Non-pigmented ciliary epithelial cell (primary cell): ENCODE data around the genes PHF24 and VCP.

- RRBS = no CpG with 5 or more reads among the region's 22 CpGs
Measured at GRCh38 chr9:34629155-34629724, 374 bp upstream of the ARID3C start.

DNA sequence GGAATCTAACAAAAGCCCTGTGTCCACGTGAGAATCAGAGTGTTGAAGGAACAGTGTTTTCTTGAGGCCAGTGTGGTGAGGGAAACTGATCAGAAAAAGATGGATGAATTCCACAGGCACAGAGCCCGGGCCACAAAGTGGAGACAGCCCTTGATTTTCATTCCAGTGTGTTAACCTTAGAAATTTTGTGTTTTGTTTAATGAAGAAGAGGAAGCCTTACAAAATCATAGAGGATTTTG is 20.2 kb upstream of the PHF24 start:
- RRBS = no CpG with 5 or more reads among the region's 2 CpGs

DNA sequence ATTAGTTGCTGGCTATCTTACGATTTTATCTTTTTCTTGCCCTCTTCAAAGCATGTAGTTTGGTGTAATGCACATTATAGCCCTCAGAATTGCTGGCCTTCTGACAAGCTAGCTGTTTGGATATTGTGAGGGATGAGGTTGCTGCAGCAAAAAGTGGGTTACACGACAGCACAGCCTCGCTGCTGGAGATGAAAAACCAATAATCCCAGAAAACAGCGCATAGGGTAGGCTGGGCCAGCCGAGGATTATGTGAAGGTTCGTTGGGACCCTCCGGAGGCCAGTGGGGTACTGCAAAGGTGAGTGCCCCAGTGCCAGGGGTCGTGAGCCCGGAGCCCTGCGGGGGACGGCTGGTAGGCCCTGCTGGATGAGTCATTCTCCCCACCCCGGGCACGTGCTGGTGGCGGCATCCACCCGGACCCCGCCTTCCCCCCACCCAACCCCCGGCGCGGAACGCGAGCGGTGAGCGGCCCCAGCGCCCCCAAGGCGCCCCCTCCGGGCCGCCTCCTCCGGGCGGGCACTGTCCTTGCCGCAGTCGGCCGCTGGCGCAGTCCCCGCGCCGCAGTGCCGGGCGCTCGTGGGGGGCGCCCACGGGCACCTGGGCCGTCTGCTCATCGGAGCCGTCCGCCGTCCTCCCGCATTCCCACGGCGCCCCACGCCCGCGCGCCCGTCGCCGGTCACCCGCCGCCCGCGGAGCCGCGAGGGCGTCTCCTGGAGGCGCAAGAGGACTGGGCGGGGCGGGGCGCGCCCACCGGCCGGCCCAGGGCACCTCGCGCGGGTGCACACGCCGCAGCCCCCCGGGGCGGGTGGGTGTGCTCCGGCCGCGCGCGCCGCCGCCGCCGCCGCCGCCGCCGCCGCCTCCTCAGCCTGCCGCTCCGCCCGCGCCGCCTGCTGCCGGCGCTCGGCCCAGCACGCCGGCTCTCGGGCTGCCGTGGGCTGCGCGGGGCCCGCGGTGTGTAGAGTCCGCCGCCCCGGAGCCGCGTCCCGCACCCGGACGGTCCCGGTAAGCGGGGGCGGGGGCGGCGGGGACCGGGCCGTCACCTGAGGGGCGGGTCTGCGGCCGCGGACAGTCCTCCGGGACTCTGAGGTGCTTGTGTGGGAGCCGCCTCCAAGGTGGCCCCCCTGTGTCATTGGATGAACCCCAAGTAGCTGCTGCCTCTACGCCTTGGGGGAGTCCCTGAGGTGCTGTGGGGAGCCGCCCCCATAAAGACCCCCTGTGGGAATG is at the start of gene PHF24:
Gene PHF24, plus strand, starts transcription at position 884 of the 1,222 bp plus-strand sequence.
- RRBS = 2% methylated on average over 79 of the region's 130 CpGs

DNA sequence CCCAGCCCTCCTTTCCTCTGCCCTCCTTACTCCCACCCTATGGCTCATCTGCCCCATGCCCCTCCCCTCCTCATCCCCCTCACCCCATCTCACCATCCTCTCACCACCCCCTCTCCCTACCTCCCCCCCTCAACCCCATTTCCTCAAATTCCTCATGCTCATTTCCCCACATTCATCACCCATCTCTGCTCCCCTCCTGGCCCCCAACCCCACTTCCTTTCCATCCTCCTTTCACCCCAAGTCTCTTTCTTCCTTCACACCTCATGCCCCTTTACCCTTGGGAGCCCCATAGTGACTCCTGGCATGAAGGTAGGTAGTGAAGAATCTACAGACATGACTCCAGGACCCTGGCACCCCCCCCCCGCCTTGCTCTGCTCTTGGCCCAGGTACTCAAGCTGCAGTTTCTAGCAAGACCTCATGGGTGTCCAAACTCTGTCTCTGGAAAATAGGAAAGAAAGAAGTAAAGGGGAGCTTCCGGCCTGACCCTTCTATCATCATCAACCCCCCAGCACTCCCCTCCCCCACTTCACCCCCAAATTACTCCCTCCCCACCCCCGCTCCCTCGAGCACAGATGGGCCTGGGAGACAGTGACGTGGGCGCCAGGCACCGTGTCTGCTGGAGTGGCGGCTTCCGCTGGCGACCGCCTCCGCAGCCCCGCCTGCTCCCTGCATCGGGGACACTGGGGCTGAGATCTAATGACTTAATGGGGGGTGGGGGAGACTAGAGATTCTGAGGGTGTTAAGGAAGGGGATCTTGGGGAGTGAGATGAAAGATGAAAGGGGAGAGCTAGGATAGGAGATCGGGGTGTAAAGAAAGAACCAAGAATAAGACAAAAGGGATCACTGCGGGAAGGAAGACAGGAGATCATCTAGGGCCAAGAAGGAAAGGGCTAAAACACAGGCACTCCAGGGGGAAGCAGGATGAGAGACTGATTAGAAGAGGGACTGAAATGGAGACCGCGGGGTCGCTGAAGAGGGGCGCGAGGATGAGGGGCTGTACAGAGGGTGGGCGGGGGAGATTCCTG is 1.3 kb upstream of the DNAJB5 start:
- RRBS = no CpG with 5 or more reads among the region's 22 CpGs

GRCh38 chr9:34994876-34996157 is 5.8 kb downstream of the DNAJB5 start:
- RRBS = no CpG with 5 or more reads among the region's 11 CpGs

GRCh38 chr9:35066504-35067243 is 5.8 kb downstream of the VCP start:
- RRBS = no CpG with 5 or more reads among the region's 11 CpGs

- RRBS = no CpG with 5 or more reads among the region's 1 CpG
Measured at GRCh38 chr9:35070193-35070398, 2.3 kb downstream of the VCP start.

DNA sequence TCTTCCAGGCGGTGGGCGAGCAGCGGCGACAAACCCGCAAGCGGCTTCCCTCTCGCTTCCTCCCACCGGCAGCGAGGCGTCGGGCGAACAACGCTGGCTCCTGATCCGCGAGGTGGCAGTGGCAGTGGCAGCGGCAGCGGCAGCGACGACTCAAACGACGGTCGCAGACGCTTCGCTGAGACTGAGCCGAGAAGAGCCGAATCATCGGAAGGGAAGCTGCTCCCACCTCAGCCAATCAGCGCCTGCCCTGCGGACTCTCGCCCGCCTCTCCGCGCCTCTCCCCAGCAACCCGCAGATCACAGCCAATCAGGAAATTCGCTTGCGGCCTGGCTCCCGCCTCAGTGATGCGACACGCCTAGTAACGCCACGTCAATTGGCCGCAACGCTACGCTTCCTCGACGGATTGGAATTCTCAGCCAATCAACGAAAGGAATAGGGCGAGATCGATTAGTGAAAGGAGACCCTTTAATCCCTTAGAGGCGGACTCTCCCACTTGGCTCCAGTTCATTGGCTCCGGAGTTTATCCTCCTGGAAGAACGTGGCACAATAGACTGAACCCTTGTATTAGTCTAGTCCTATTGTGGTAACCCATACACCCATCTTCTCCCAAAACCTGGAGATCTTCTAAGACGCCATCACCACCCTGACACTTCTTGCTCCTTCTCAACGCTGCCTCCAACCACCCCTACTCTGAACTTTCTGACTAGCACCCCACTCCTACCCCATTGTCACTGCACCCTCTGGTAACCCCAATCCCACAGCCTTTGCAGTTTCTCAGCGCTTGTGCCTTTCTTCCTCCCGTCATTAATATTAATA is at the start of gene VCP:
Gene VCP, minus strand, starts transcription at position 183 of the 816 bp plus-strand sequence.
- RRBS = under 1% methylated on average over 7 of the region's 56 CpGs

GRCh38 chr9:35107473-35107923 is 4.6 kb upstream of the STOML2 start:
- RRBS = no CpG with 5 or more reads among the region's 7 CpGs

DNA sequence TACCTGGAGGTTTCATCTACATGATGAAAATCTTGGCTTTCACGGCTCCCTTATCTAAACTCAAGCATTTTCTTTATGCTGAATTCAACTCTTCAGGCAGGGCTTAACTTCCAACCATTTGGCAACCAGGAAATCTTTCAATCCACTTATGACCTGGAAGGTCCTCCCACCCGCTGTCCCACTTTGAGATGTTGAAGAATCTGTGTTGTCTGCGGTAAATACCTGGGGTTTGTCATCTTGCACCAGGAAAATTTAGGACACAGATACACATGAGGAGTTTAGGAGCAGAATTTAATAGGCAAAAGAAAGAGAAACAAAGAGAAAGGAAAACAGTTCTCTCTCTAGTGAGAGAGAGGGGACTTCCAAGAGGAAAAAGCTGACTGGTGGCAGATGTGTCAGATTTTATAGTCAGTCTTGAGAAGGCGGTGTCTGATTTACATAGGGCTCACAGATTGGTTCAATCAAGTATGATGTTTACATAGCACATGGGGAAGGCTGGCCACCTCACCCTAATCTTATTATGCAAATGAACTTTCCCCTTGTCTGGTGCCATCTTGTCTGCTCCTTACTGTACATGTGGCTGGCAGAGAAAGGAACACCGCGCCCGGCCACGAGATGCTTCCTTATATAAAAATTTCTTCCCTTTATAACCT is 24.6 kb downstream of the UNC13B start:
- RRBS = no CpG with 5 or more reads among the region's 8 CpGs

- RRBS = no CpG with 5 or more reads among the region's 5 CpGs
Measured at GRCh38 chr9:35310415-35310656, 148.5 kb downstream of the UNC13B start.

DNA sequence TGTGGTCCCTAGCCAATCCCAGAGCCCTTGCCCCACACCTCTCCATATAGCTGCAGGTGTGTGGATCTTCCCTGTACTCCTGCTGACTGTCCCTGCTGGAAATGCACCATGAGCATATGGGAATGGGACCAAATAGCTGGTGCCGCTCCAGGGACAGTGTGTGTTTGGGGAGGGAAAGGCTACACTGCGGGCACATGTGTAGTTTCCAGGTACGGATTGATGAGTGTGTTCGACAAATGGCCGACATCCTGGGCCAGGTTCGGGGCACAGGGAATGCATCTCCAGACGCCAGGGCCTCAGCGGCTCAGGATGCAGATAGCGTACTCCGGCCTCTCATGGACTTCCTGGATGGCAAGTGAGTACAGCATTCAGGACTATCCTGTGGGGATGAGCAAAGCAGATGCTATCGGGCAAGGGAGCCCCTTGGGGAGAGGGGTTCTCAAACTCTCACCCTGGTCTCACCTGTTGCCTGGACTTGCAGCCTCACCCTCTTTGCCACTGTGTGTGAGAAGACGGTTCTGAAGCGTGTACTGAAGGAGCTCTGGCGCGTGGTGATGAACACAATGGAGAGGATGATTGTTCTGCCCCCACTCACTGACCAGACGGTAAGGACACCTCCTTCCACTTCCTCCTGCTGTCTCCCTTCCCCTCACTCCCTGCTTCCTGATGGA is 91.1 kb upstream of the RUSC2 start:
- RRBS = no CpG with 5 or more reads among the region's 16 CpGs

GRCh38 chr9:35489092-35489325 is 902 bp upstream of the RUSC2 start:
- RRBS = no CpG with 5 or more reads among the region's 5 CpGs

- RRBS = no CpG with 5 or more reads among the region's 9 CpGs
Measured at GRCh38 chr9:35598926-35599481, 6.1 kb upstream of the TESK1 start.

GRCh38 chr9:35638841-35639069 is 12.0 kb downstream of the SIT1 start:
- RRBS = no CpG with 5 or more reads among the region's 6 CpGs

DNA sequence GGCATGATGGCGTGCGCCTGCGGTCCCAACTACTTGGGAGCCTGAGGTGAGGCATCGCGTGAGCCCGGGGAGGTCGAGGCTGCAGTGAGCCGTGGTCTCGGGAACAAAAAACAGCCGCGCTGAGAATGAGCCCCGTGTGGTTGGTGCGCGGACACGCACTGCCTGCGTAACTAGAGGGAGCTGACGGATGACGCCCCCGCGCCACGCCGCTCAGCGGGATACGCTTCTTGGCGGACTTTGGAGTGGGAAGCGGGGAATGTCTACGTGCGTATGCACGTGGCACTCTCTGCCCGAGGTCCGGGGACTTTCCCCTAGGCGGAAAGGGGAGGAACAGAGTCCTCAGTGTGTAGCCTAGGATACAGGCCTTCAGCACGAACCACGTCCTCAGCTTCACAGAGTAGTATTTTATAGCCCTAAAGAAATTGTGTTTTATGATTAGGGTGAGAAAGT is 426 bp upstream of the CCDC107 start:
- RRBS = no CpG with 5 or more reads among the region's 34 CpGs

DNA sequence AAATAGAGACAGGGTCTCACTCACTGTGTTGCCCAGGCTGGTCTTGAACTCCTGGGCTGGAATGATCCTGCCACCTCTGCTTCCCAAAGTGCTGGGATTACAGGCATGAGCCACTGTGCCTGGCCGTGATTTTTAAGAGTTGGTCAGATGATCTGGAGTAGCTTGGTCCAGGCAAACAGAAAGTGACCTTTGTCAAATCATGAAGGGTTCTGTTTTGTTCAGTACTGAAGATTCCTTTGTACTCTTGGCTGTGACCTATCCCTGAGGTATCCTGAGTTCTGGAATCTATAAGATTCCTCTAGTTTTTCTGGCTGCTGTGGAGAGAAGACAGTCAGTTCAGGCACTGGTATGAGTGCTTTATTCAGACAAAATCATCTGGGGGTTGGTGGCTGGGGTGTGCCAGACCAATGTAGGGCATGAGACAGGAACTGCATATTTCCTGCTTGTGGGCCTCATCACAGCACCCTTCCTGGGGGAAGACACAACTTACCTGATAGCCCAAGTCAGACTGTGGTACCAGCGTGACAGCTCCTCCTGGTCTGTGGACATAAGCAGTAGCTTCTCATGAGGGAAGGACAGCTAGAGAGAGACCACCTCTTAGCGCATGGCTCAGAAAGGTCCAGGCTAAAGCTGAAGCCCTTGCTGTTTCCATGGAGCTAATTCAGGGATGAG is 3.2 kb downstream of the ARHGEF39 start:
- RRBS = no CpG with 5 or more reads among the region's 3 CpGs

DNA sequence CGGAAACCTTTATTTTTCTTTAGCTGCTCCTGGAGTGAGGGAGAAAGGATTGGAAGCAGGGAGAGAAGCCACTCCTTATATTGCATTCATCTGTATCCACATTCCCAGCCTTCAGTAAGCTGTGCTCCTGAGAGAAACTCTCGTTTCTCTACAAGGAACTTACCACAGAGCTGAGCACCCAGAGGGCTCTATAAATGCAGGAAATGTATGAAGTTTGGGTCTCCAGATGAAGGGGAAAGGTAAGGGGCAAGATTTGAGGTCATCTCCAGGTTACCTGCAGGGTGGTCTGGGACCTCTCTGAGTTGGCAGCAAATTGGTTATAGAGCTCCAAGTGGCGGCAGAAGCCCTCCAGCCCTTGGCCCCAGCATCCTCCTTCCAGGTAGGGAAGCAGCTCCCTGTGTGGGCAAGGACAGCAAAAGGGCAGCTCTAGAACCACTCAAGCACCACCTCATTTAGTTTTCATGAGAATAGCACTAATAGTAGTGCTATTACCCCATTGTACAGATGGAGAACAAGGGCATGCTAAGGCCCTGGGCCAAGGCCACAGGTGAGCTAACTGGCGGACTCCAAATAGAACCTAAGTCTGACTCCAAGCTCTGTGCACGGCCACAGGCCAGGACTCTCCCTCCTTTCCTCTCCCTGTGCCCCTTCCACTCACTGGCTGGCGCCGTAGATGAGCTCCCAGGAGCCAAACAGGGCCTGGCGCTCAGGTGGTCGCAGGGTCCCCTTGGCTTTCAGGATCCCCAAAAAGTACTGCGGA is 717 bp downstream of the ARHGEF39 start:
- RRBS = no CpG with 5 or more reads among the region's 10 CpGs

GRCh38 chr9:35685214-35686054 is 4.3 kb downstream of the TPM2 start:
- RRBS = 84% methylated on average over 7 of the region's 25 CpGs

GRCh38 chr9:35691006-35691661 is 1.4 kb upstream of the TPM2 start:
- RRBS = under 1% methylated on average over 18 of the region's 35 CpGs